H4 (cell line): Measurements from ENCODE around the genes NLE1, SLFN12L, PEX12, MMP28 and MRM1.

GRCh38 chr17:35141614-35142714 lies at the start of gene NLE1:
TSS of gene NLE1 (minus strand) at chr17:35142303.
- RAMPAGE, long total RNA: no peak

DNA sequence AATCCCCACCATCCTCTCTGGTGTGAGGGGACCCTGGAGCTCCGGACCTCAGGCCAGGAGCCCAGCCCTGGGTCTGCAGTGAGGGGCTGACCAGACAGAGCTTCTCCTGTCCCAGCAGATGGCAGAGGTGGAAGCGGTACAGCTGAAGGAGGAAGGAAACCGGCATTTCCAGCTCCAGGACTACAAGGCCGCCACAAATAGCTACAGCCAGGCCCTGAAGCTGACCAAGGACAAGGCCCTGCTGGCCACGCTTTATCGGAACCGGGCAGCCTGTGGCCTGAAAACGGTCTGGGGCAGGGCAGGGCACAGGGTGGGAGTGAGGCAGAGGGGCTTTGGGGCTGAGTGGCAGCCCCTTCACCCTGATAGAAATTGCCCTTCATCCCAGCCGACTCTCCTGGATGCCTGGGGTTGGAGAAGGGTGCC lies 540 bp downstream of the UNC45B start:
- RAMPAGE, long total RNA: no peak

DNA sequence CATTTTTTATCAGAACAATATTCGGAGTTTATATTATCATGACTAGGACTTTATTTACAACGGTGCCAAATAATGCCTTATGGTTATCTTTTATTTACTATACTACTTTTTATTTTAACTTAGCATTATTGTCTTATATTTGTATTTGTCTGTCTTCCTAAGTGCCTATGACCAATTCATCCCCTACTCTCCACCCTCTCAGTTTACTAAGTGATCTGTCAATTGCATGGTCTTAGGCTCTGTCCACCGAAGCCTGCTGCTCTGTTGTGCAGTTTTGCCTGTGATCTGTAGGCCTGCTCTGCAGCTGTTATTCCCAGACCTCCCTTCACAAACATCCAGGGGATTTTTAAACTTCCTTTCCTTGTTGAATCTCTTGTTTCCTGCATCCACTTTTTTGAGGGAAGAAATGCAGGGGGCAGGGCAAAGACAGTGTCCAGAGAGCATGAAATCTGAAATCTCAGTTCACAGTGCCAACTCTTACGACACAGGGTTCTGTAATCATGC lies 11.2 kb downstream of the SLFN5 start:
- RAMPAGE, long total RNA: no peak

DNA sequence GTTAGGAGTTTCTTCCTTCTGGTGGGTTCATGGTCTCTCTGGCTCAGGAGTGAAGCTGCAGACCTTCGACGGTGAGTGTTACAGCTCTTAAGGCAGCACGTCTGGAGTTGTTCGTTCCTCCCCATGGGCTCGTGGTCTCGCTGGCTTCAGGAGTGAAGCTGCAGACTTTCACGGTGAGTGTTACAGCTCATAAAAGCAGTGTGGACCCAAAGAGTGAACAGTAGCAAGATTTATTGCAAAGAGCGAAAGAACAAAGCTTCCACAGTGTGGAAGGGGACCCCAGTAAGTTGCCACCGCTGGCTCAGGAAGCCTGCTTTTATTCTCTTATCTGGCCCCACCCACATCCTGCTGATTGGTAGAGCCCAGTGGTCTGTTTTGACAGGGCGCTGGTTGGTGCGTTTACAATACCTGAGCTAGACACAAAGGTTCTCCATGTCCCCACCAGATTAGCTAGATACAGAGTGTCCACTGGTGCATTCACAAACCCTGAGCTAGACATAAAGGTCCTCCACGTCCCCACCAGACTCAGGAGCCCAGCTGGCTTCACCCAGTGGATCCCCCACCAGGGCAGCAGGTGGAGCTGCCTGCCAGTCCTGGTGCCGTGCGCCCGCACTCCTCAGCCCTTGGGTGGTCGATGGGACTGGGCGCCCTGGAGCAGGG lies 35.6 kb downstream of the SLFN5 start:
- RAMPAGE, long total RNA: no peak

DNA sequence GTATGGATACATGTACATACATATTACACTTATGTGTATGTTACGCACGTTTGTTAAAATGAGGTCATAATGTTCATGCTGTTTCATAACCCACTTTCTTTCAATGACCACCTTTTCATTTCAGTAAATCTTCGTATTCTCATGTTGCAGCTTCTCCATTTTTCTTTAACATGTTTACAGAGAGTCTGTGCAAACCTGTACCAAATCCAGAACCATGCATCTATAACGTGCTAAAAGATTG lies 1.2 kb upstream of the SLFN11 start:
- RAMPAGE, long total RNA: no peak

DNA sequence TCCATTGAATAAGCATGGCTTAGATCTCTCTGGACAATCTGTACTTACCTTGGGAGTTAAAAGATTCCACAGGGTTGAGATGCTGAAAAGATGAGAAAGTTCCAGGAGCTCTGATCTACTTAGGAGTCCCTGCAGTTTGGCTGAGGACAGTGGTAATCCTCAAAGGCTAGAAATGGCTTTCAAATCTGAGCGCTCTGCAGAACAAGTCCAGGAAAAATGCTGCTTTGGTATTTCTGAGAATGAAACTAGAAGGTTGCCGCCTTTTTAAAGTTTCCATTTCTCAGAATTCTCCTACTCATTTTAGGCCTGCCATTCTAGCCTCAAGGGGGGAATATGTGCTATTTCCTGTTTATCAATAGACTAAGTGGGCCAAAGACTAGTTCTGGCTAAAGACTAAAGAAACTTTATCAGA lies at the start of gene SLFN12L:
Gene SLFN12L, minus strand, starts transcription at position 154 of the 412 bp plus-strand sequence.
- RAMPAGE, long total RNA: no peak

- RAMPAGE, long total RNA: no peak
Measured at GRCh38 chr17:35578130-35579134, at the start of gene PEX12. TSS of gene PEX12 (minus strand) at chr17:35578571.

DNA sequence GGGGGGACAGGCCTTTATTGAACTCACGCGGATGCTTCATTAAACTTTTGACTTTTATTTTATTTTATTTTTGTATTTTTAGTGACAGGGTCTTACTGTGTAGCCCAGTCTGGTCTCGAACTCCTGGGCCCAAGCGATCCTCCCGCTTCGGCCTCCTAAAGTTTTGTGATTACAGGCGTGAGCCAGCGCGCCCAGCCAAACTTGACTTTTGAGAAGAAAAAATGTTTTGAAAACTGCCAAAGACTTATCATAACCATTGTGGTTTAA lies 1.1 kb downstream of the AP2B1 start:
- RAMPAGE, long total RNA: no peak

DNA sequence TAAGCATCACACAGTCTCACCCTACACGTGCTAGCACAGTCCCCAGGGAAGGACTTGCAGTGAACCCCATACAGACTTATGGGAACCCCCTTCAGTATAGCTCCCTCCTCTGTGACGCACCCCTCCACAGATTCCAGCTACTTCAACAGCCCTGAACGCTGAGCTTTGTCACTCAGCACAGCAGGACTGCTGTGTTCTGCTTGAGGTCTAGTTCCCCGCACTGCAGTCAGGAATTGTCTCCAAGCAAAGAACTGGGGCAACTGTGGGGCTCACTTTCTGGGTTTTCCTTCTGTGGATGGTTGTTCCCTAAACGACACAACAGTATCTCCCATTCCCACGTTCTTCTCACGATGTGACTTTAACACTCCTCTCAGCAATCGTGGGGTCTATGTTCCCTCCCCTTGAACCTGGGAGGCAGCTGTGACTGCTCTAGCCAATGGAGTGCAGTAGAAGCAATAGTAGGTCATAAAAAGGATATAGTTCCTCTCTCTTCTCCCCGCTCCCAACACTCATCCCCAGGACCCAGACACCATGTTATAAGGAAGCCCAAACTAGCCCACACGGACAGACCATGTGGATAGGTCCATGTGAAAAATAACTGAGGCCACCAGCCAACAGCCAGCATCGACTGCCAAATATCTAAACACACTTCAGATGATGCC lies 3.5 kb downstream of the MMP28 start:
- RAMPAGE, long total RNA: no peak

- RAMPAGE, long total RNA: no peak
Measured at GRCh38 chr17:35794912-35796078, at the start of gene MMP28. TSS of gene MMP28 (minus strand) at chr17:35795641.

GRCh38 chr17:35895924-35896260 lies 15.7 kb upstream of the CCL5 start:
- RAMPAGE, long total RNA: no peak

- RAMPAGE, long total RNA: no peak
Measured at GRCh38 chr17:35900337-35900765, 20.2 kb upstream of the CCL5 start.

DNA sequence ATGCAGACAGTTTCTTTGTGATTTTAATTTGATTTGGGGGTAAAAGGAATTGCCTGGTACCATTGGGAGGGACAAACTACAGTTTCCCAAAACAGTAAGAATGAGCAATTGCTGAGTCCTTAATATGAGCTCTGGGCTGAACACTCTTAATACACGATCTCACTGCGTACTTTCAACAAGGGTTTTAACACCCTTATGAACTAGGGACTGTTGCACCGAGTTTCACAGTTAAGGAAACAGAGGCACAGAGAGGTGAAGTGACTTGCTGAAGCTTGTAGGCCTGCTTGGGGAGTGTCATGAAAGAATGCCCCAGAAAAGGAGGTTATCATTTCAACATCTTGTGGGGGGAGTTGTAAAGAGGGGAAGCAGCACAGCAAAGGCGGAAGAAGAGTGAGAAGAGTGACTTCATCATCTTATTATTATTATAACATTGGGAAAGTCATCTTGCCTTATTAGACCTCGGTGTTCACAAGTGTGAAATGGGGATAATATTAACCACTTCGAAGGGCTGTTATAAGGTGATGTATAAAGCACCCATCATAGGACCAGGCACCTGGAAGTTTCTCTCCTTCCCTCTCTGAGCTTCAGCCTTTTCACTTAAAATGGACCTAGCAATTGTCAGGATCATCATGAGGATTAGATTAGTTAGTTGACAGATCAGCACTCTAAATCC lies 2.1 kb downstream of the CCL4 start:
- RAMPAGE, long total RNA: no peak

DNA sequence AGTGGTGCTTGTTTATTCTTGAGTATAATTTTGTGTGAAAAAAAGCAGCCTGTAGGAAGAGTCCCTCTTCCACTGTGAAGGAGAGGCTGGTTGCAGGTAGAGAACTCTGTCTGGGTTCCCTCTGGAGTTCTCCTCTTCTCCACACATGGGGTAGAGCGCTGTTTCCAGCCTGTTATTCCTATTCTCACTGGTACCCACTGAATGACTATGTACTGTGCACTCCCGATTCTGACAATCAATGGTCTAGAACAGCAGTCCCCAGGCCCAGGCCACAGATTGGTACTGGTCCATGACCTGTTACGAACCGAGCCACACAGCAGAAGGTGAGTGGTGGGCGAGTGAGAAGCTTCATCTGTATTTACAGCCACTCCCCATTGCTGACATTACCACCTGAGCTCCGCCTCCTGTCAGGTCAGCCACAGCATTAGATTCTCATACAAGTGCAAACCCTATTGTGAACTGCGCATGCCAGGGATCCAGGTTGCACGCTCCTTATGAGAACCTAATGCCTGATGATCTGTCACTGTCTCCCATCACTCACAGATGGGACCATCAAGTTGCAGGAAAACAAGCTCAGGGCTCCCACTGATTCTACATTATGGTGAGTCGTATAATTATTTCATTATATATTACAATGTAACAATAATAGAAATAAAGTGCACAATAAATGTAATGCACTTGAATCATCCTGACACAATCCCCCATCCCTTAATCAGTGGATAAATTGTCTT lies 15.3 kb downstream of the CCL4 start:
- RAMPAGE, long total RNA: no peak

DNA sequence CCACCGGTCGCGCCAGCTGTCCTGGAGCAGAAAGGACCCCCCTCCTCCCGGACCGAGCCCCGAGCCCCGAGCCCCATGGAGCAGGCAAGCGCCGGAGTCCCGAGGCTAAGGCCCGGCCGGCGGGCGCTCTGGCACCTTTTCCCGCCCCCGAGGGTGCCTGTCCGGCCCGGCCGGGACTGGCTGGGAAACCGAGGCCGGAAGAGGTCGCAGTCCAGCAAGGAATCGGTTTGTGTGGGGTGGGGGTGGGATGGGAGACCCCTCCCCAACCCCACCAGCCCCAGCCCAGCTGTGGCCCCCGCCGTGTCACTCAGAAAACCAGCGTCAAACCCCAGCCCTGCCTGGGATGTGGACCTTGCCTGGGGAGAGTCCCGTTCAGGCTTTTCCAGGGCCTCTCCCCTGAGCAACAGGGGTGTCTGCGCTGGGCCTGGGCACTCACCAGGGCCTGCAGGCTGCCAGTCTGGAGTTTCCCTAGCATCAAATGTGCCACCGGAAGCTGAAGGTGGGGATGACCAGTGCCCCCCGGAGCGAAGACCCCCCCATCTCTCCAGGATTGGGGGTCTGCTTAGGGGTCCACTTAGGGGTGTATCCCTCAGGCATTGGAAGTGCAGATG lies 7.1 kb upstream of the TBC1D3B start:
- RAMPAGE, long total RNA: no peak

DNA sequence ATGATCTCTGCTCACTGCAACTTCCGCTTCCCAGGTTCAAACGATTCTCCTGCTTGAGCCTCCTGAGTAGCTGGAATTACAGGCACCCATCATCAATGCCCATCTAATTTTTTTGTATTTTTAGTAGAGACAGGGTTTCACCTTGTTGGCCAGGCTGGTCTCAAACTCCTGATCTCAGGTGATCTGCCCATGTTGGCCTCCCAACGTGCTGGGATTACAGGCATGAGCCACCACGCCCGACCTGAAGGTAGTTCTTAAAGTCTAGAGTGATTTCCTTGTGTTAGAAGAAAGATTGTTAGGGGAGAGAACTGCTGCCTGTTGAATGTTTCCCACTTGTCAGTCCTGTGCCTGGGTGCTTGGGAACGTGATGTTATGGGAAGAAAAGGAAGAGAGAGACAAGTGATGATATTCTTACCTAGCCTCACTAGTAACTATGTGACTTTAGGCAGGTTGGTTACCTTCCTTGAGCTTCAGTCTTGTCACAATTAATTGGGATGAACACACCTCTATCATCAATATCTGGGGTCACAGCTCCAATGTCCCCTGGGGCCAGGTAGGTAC lies 3.9 kb downstream of the DHRS11 start:
- RAMPAGE, long total RNA: no peak

DNA sequence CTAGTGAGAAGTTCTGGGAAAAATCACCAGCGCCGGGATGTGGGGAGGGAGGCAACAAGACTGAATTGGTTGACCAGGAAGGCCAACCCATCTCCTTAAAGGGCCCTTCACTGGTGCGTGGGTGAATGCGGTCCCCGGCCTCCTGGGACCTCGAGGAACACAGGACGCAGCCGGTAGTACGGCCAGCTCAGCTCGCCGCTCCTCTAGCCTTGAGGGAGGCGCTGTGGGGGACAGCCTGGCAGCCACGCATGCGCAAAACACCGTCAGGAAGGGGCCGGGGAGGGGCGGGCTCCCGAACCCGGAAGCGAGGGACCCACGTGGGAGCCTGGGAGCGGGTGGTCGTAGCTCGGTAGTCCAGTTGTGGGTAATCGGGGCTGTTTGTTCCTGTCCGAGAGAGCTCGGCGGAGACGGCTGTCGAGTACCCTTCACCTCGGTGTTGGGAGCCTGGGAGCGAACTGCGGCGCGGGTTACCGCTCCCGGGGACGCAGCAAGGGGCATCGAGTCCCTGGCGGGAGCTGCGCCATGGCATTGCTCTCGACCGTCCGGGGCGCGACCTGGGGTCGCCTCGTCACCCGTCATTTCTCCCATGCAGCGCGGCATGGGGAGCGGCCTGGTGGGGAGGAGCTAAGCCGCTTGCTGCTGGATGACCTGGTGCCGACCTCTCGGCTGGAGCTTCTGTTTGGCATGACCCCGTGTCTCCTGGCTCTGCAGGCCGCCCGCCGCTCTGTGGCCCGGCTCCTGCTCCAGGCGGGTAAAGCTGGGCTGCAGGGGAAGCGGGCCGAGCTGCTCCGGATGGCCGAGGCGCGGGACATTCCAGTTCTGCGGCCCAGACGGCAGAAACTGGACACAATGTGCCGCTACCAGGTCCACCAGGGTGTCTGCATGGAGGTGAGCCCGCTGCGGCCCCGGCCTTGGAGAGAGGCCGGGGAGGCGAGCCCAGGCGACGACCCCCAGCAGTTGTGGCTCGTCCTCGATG lies at the start of gene MRM1:
Gene MRM1, plus strand, starts transcription at position 295 of the 976 bp plus-strand sequence.
- RAMPAGE, long total RNA: no peak

DNA sequence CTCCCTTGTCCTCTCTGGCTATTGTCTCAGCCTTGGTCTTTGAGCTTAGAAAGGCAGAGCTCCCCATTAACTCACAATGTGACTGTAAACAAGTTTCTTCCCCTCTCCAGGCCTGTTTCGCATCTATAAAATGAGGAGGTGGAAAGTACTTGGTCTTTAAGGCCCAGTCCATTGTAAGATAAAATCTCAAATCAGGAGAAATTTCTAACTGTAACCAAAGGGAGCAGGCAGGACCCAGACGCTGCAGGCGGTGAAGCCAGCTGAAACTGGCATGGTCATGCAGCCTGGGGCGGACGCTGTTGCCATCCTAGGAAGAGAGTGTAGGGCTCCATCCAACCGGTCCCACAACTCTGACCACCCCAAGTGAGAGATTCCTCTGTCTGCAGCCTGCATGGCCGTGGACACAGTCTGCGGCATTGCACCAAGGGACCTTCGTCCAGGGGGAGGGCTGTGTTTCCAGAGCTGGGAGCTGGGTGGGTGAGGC lies 17.4 kb upstream of the LHX1 start:
- RAMPAGE, long total RNA: no peak

DNA sequence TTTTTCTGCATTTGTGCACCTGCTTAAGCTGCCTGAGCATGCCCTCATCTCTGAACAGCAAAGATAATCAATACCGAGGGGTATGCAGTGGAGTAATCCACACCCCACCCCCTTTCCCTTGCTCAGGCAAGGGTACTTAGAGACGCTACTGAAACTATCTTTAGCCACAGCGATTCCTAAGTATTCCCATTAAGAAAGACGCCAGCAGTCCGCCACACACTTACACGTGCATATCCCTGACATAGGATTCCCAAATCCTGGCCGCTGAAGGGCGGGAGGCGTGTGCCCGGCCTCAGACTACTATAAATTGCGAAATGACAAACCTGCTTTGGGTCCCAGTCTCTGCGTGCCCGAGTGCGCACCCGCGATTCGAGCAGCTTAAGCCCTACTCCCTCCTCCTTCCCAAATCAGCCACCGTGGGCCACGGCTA lies 479 bp upstream of the AATF start:
- RAMPAGE, long total RNA: no peak

GRCh38 chr17:36949660-36949993 lies 873 bp downstream of the AATF start:
- RAMPAGE, long total RNA: no peak